Melanocyte of skin (primary cell): ENCODE measurements around a stretch of chr6.

DNA sequence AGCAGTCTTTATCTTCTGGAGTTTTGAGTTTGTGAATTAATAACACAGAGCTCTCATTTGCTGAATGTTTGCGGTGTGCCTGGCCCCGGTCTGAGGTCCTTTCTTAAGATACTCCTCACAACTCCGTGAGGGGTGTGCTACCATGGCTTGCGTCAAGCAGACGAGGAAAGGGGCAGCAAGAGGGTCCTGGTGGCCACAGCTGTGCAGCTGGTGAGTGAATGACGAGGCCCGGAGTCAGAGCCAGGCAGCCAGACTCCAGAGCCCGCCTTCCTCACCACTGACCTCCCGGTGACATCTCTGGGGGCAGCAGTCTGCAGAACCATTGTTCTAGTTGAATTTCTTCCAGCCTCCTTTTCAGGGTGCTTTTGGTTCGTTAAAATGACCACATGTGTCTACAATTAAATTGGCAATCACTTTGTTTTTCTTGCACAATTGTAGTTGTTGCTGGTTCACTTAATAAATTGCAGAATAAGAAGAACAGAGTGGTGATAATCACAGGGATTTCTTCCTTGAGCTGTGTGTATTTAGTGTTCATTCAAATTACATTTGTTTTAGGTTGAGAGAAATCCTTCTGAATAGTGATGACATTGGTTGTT is 96.3 kb downstream of the TULP4 start:
- CAGE, long polyA plus RNA, 2 experiments, result no peak in any of the 2 experiments

DNA sequence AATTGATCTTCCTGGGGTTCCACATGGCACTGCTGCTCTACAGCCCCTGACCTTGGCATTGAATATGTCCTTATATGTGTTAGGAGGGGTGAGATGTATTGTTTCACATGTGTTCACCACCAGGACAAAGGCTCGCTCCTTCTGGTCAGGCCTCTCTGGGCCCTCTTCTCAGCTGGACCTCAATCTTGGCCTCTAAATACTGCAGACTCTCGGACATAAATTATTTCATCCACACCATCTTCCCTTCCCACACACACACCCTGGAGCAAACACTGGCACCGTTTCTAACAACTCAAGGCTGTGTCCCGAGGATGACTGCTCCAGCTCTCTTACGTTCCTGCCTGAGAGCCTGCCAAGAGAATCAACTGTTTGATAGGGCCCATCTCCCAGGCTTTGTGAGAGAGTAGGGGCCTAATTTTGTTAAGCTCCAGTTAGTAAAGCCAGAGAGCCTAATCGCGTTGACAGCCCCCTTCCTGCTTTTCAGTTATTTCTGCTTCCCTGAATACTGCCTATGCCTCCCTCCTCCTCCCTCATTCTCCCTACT is 118.3 kb upstream of the TMEM181 start:
- CAGE, long polyA plus RNA, 2 experiments, result no peak in any of the 2 experiments

DNA sequence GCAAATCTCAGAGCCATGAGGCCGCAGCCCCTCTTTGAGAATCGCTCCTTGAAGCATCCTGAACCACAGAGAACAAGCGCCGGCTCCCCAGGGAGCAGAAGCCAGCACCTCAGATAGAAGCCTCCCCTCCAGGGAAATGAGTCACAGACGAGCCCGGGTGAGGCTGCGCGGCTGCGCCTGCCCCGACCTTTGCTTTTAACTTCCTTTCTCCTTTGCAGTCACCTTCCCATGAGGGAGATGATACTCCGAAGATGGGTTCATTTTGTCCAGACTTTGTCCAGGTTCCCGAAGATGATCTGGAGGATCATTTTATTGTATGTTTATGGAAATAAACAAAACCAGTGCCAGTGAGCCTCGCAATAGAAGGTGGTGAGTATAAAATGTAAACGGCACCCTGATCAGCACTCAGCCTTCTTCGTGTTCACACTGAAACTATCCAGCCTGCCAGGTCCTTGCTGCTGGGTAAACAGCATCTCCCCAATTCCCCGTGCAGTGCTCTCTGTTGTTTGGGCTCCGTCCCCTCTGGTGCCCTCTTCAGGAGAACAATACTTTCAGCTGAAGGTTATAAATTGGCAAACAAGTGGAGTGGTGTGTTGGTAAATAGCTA is 41.6 kb upstream of the TMEM181 start:
- CAGE, long polyA plus RNA, 2 experiments, result no peak in any of the 2 experiments

DNA sequence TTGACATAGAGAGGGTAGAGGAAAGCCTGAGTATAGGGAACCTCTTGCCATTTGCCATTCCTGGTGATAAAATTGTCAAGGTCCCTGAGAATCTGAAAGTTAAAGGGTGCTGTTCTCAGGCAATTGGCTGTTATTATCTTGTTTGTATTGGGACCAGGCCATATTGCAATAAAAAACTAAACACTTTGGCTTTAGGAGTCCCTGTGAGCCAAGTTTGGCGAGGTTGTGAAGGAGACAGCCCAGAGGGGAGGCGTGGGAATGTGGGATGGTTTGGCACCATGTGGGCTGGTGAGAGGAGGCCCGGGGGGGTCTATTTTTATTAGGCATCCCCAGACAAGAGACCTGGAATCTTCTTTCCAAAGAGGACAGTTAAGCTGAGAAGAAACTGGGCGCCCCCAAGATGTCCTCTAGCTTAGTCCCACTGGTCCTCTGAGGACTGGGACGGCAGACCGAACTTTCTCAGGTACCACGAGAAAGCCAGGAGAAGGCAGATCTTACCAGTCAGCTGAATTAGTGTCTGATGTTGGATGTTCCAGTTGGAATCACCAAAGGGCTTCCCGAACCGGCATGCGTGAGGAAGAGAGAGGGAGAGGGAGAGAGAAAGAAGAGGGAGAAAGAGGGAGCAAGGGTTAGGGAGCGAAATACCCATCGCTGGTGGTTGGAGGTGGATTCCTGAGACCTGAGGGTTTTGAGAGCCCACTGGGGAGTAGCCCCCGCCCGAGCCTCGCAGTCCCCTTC is 24.5 kb downstream of the DYNLT1 start:
- CAGE, long polyA plus RNA, 2 experiments, result no peak in any of the 2 experiments

- CAGE, long polyA plus RNA, 2 experiments, result no peak in any of the 2 experiments
Measured at GRCh38 chr6:158635319-158636158, 9.0 kb downstream of the DYNLT1 start.

GRCh38 chr6:158704073-158704962 is 54.5 kb downstream of the SYTL3 start:
- CAGE, long polyA plus RNA, 2 experiments, result no peak in any of the 2 experiments

- CAGE, long polyA plus RNA, 2 experiments, result no peak in any of the 2 experiments
Measured at GRCh38 chr6:158720273-158721157, 70.7 kb downstream of the SYTL3 start.

DNA sequence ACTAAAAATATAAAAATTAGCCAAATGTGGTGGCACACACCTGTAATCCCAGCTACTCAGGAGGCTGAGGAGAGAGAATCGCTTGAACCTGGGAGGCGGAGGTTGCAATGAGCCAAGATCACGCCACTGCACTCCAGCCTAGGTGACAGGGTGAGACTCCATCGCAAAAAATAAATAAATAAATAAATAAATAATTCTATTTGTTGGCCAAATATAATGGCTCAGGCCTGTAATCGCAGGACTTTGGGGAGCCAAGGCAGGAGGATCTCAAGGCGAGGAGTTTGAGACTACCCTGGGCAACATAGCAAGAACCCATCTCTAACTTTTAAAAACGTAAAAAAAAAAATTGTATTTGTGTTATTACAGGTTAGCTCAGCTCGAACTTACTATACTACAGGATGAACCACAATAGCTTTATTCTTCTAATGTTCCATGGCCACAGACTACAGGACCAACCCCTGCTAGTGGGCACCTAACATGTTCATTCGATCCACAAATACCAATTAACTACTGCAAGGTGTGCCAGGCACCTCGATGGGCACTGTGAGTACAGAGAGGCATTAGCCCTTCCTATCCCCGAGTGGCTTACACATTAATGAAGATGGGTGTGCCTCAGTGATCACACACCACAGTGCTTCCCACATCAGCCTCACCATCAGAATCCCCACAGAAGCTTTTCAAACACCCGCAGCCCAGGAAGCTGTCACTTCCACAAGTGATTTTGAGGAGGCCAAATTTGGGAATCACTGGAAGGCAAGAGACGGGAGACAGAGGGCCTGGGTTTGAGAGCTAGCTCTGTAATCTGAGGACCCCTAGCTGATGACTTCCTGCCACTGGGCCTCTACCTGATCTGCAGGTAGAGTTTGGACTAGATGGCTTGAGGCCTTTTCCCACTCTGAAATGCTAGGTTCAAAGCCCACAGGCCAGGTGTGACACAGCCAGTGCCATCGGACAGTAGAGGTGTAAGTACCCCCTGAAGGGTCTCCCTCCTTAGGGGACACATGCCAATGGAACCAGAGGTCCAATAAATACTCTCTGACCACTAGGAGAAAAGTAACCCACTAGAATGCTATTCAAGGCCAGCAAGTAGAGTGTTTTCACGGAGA is 23.7 kb downstream of the EZR start:
- CAGE, long polyA plus RNA, 2 experiments, result no peak in any of the 2 experiments

DNA sequence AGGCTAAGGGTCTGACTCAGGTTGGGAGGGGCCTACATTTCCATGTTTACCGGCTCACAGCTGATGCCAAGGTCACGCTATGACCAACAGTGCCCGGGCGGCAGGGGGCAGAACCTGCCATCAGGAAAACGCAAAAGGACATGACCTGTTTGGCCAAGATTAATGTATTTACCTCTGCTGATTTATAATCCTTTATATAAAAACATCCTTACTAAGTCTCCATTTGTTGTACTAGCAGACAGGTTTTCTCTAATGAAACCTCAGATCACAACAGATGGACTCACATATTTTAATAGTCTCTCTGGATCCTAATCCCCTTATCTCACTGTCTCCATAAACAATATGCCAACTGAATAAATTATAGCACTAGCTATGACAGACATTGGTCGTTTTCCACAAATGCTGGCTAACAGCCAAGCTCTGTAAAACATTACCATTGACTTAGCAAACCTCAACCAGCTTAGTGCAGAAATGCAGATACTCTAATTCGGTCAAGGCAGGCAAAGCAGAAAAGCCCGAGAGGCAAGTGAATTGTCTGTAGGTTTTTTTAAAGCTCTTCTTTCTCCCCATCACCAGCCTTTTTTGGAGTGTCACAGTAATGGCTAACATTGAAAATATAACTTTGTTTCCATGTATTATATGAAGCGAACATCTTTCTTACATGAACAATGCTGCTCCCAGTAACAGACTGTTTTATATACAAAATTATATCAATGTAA is 19.7 kb downstream of the EZR start:
- CAGE, long polyA plus RNA, 2 experiments, result no peak in any of the 2 experiments

DNA sequence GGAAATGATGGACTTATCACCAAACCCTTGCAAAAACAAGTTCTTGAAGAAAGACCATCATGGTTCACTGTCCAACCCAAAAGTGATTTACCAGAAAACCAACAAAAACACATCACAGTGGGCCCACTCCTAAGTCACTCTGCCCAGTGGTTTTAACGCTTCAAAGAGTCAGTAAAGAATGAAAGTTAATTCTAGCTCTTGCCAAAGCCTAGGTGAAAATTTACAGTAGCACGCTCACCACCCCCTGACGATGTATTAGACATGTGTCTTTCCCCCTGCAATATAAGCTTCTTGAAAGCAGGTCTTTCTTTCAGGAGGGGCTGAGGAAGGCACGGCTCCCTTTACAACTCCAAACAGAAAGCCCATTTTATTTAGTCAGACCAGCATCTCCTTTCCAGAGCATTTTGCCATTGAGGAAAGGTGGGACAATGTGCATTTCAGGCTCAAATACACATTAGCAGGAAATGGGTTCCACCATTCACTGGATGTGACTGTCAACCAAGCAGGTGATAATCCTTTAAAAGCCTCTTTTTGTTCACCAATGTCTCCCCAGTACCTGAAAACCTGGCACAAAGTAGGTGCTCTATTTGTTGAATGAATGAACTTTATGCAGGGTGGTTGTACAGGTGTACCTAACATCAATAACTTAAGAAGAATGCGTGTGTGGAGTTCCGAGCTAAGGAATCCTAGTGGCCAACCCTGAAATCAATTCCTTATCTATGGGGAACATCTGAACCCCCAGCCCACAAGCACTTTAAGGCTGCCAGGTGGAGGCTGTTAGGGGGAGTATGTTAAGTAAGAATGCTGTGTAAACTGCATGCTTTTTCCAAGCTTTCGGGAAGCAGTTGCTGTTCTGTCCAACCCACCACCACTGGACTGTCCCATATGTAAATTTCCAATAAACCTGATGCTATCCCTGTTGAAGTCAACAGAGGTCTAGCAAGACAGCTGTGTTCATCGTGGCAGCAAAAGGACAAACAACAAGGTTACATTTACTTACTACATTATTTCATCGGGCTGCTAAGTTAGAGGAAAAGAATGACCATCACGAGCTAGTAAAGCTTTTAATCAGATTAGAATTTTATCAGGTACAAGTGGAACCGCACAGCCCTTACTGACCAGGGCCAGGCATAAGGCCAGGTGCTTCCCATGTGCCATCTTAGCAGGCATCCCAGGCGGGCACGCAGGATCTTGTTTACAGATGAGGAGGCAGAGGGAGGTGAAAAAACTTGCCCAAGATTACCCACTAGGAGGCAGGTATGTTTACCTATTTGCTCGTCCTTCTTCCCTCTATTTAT is 11.2 kb downstream of the EZR start:
- CAGE, long polyA plus RNA, 2 experiments, result no peak in any of the 2 experiments

GRCh38 chr6:158816303-158816928 is 2.8 kb downstream of the EZR start:
- CAGE, long polyA plus RNA, 2 experiments, result no peak in any of the 2 experiments

DNA sequence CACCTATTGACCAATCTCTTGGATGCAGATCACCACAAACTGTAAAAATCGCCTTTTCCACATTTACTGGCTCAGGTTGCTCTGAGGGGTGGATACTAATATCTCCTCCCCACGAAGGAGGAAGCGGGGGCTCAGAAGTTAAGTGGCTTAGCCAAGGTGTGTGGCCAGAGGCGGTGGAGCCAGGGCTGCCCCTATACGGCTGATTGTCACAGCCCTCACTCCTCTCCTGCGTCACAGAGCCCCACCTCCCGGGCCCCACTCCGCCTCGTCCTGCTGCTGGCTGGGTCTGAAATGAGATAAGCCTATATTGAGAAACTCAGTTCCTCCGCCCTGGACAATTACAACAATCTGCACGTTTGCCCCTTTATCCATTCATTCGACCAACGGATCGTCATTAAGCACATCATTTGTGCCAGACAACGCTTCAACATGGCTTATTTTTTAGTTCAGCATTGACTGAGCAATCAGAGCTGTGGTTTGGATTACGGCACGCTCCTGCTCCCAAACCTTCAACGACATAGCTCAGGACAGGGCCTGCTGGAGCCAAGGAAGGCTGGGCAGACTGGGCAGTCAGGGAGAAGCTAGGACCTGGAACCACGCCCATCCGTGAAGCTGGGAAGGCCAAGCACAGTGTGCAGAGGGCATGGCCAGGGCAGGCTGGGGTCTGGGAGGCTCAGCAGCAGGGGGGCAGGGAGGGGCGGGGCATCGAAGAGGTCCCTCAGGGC is 16.5 kb upstream of the EZR start:
- CAGE, long polyA plus RNA, 2 experiments, result no peak in any of the 2 experiments

DNA sequence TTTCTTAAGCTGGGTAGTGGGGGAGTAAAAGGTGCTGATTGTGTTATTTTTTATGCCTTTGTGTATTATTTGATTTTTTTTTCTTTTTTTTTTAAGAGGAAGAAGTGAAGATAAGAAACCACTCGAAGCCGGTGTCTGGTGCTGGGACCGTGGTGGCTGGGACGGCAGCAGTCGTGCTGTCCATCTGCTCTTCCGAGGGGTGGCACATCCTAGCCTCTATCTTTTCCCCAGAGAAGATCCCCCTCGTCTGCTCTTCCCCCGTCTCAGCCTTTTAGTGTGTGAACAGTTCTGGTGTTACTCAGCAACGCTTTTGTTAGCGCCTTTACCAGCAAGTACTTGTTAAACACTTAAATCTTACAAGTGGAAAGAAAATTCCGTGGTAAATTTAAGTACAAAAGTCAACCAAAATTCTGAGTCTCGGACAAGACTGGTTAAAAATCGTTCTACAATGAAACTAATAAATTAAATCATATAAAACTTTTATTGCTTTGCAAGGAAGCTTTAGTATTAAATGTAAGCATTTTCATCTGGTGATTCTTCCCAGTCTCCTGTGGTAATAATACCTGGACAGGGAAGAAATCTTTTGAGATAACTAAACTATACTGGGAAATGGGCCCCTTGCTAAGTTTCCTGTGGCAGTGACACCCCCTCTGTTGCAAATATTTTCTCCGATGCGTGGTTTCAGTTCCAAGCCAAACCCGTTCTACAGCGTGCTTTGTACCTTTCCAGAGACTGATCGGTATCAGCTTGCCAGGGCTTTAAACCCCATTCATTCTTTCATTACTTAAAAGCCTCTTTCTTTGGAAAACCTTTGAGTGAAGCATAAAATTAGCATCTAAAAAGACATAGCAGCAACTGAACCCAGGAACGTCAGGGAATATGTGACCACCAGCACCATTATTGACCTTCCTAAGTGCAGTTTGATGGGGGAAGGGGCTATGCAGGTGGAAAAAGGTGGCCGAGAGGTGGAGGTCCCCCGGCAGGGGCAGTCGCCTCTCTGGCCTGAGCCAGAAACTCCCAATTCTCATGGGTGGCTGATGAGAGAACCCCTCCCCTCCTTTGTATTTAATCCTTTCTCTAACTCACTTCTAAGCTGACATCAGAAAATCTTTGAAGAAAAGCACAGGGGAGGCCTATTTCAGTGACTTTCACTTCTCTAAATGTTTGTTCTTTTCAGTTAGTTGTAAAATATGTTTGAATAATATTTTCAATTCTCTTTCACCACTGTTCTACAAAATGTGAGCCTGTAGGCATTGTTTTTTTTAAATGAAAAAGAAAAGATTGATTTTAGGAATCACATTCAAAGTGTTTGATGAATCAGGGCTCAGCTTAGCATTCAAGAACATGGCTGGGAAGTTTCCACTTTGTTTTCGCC is 89.6 kb downstream of the RSPH3 start:
- CAGE, long polyA plus RNA, 2 experiments, result no peak in any of the 2 experiments

DNA sequence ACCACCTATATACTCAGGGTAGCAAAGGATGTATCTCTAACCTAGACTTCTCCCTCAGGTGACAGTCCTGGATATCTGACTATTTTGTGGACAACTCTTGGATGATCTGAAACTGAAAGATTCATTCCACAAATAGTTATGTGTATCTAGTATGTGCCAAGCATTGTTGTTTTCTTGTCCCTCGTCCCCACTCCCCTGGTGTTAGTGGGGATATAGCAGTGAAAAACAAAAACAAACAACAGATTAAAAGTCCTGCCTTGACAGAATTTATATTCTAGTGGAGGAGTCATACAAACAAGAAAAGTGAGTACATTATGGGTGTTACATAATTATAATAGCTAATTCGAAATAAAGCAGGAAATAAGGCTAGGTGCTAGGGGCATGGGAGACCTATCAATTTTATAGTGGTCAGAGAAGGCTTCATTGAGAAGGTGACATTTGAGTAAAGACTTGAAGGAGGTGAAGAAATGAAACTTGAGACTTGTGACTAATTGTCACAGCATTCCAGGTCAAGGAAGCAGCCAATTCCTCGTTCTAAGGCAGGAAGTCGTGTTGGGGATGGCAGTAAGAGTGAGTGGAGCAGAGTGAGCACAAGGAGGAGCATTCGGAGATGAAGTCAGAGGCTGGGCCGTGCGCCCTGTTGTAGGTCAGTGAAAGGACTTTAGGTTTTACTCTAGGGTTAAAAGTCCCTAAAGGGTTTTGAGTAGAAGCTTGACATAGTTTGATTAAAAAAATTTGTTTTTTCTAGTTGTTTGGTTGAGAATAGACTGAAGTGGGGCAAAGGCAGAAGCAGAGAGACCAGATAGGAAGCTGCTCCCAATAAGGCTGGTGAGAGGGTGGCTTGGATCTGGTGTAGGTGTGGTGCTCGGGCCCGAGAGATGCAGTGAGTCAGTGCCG is 2.3 kb upstream of the RSPH3 start:
- CAGE, long polyA plus RNA, 2 experiments, result no peak in any of the 2 experiments

- CAGE, long polyA plus RNA, 2 experiments, result no peak in any of the 2 experiments
Measured at GRCh38 chr6:159036420-159037215, 8.2 kb downstream of the TAGAP start.

- CAGE, long polyA plus RNA, 2 experiments, result no peak in any of the 2 experiments
Measured at GRCh38 chr6:159063858-159064188, 19.0 kb upstream of the TAGAP start.

DNA sequence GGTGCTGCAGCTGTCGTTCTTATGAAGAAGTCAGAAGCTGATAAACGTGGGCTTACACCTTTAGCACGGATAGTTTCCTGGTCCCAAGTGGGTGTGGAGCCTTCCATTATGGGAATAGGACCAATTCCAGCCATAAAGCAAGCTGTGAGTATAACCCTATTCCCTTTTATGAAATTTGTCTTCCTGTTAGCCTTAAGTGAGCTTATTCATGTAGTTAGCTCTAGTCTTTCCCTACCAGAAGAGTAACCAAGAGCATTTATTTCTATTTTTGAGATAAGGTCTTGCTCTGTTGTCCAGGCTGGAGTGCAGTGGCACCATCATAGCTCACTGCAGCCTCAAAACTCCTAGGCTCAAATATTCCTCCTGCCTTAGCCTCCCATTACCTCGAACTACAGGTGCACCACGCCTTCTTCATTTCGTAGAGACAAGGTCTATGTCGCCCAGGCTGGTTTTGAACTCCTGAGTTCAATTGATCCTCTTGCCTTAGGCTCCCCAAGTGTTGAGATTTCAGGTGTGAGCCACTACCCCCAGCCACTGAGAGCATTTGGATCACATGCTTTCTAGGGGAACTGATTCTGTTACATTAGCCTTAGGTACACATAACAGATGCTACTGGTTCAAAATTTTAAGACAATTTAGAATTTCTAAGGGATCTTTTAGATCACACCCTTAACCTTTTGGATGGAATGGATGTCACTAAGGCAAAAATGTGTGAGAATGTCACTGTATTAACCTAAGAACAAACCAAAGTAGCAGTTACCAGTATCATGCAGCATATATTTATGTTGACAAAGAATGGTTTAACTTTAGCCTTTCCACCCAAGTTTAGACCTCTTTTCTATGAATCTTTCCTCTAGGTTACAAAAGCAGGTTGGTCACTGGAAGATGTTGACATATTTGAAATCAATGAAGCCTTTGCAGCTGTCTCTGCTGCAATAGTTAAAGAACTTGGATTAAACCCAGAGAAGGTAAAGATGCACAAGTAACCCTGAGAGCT is 11.8 kb downstream of the TCP1 start:
- CAGE, long polyA plus RNA, 2 experiments, result no peak in any of the 2 experiments

DNA sequence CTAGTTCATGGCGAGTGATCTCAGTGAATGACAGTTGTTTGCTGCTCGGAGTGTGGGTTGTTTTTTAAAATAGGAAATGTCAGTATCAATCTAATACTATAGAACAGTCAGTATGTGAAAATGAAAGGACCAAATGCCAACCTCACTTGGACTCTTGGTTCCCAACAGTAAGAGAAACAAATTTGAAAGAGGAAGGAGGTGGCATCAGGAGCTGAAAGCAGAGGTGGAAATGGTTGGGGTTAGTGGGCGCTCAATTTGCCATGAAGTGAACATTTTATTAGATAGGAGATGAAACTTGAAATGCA is 1.6 kb upstream of the PNLDC1 start:
- CAGE, long polyA plus RNA, 2 experiments, result no peak in any of the 2 experiments

DNA sequence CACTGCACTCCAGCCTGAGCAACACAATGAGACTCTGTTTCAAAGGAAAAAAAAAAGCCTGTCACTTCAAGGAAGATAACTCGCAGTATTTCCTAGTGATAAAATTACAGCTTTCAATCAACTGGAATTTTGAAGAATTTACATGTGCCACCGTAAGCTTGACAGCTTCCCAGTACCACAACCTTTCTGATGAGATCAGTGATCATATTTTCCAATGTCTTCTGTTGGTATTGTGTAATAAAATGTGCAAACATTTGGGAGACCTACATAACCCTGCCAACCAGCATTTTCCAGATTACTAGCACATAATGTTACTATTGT is 7.2 kb downstream of the PNLDC1 start:
- CAGE, long polyA plus RNA, 2 experiments, result no peak in any of the 2 experiments

DNA sequence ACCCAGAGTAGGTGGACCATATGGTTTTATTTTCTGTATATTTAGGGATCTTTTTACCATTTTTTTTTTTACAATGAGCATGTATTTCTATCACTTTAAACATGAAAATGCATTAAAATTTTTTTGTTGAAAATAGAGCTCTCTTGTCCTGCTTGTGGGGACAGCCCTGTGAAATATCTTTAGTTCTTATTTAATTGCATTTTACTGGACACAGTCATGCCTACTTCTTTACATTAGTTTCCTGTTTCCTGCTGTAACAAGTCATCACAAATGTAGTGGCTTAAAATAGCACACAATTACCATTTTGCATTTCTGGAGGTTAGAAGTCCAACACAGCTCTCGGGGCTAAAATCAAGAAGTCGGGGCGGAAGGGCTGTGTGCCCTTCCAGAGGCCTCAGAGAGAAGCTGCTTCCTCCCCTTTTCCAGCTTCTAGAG is 29.4 kb downstream of the PNLDC1 start:
- CAGE, long polyA plus RNA, 2 experiments, result no peak in any of the 2 experiments